Metastatic Liver Carcinoma in the Lung (tissue), 2 donors: ENCODE data around the gene ULBP1.

DNA sequence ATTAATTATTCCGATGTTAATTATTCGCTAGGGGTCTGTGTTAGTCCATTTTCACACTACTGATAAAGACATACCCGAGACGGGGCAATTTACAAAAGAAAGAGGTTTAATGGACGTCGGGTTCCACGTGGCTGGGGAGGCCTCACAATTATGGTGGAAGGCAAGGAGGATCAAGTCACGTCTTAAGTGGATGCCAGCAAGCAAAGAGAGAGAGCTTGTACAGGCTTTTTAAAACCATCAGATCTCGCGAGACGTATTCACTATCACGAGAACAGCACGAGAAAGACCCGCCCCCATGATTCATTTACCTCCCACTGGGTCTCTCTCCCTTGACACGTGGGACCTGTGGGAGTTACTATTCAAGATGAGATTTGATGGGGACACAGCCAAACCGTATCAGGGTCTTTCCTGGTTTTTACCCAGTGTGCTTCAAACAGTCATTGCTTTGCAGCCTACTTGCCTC is 108.0 kb downstream of the UST start:
- PRO-cap, 2 experiments, result no peak in any of the 2 experiments

- PRO-cap, 2 experiments, result no peak in any of the 2 experiments
Observed at GRCh38 chr6:149019017-149019461, 272.2 kb downstream of the UST start.

DNA sequence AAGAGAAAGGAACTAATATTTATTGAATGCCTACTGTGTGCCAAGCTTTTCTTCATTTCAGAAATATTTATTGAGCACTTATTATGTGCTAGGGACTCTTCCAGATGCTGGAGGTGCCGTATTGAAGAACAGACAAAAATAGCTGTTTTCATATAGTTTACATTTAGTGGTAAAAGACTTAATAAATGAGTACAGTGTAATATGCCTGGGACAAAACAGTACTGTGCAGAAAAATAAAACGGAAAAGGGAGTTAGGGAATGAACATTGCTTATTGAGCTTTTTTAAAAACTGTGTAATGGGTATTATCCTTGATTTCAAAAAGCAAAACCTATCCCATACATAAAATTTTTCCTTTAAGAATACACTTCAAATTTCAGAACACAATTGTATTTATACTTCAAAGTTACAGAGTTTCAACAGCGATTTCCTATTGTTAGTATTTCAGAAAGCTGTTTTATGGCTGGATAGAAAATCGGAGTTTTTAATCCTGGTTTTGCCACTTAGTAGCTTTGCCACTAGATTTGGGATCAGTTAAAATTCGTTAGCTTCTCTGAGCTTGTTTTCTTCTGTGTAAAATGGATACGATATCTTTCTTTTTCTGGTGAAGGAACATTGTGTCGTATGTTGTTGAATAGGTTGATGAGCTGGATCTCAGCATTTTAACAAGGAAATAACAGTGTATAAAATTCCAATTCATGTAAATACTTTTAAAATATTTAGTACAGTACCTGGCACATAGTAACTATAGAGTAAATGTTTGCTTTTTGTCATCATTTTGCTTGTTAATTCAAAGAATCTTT is 4.7 kb downstream of the TAB2 start:
- PRO-cap, 2 experiments, result no peak in any of the 2 experiments

DNA sequence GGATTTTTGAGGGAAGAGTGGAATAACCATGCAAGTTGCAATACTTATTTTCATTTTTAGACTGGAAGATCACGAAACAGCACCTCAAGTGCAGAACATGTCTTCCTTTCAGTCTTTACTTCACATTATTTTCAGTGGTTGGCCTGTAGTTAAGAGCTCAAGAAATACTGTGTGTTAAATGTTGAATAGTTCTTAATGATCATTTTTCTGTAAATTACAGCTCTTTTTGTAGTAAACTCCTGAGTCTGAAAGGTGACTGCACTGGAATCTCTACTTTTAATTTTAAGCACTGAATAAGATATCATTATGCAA is 5.3 kb downstream of the TAB2 start:
- PRO-cap, 2 experiments, result no peak in any of the 2 experiments

- PRO-cap, 2 experiments, result no peak in any of the 2 experiments
Observed at GRCh38 chr6:149331057-149332275, 14.0 kb downstream of the TAB2 start.

DNA sequence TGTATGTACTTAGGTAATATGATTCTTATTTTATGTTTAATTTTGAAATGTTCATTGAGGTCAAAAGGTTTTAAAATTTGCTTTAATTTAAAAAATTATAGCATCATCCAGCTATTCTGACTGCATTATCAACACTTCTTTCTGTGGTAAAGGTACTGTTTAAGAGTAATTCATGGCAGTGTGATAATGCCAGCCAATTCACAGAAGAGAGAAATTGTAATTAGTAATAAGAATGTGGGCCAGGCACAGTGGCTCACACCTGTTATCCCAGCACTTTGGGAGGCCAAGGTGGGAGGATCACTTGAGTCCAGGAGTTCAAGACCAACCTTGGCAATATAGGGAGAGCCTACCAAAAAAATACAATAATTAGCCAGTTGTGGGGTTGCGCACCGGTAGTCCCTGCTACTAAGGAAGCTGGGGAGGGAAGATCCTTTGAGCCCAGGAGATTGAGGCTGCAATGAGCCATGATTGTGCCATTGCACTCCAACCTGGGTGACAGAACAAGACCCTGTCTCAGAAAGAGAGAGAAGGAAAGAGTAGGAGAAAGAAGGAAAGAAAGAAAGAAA is 30.4 kb downstream of the TAB2 start:
- PRO-cap, 2 experiments, result no peak in any of the 2 experiments

- PRO-cap, 2 experiments, result no peak in any of the 2 experiments
Observed at GRCh38 chr6:149638377-149638661, 10.2 kb downstream of the KATNA1 start.

DNA sequence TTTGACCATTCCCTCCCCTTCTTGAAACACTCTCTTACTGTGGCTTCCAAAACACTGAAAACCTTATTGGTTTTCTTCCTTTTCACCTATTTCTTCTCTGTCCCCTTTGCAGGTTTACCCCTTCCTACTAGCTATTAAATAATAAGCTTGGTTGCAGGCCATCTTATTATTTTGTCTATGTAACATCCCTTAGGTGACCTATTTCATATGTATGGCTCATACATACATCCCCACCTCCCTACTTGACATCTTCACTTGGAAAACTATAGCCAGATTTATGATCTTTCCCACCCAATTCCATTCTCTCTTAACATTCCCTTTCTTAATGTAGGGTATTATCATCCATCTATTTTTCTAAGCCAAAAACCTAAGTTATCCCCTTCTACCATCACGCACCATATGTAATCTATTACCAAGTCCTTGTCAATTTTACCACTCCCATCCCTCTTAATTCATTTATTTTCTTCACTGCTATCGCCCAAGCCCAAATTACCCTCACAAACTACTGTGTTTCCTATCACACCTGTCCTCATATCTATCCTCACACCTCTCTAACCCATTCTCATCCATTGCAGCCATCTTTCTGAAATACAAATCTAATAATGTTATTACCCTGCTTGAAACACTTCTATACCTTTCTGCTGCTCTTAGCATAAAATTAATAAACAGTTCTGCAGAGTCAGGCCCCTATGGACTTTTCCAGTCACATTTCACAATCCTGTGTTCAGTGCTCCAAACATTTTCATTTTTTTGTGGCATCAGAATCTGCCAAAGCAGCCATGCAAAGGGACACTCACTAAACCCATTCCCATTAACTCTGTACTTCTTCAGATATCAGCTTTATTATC is 26.1 kb downstream of the LATS1 start:
- PRO-cap, 2 experiments, result no peak in any of the 2 experiments

- PRO-cap, 2 experiments, result no peak in any of the 2 experiments
Observed at GRCh38 chr6:149819548-149820340, 44.4 kb downstream of the LRP11 start.

DNA sequence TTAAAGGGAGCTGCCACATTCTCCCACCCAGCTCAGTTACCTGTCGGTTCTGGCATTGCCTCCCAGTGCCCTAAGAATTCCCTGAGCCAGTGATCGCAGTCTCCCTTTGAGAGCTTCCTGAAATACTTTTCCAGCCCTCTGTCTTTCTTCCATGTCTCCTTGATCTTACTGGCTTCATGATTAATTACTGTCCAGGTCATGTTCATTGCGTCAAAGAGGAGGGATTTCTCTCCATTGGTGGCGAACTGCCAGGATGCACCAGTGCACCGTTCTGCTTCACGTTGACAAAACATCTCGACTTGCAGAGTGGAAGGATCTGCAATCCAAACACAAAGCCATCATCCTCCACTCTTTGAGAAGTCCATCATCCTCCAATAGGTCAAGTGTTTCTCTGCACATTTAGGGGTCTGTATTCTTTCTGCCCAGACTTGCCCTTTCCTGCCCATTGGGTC is 8.6 kb downstream of the RAET1E start:
- PRO-cap, 2 experiments, result no peak in any of the 2 experiments

GRCh38 chr6:149895634-149896340 is 2.1 kb downstream of the RAET1E start:
- PRO-cap, 2 experiments, result no peak in any of the 2 experiments

- PRO-cap, 2 experiments, result peak in 1 of 2 experiments; most common plus-strand start chr6:149964025 (in 1); most common minus-strand start chr6:149963823 (in 1)
Observed at GRCh38 chr6:149963491-149964328, at the start of gene ULBP1. TSS of gene ULBP1 (plus strand) at chr6:149963943.

GRCh38 chr6:149990758-149991321 is 27.1 kb downstream of the ULBP1 start:
- PRO-cap, 2 experiments, result no peak in any of the 2 experiments

- PRO-cap, 2 experiments, result no peak in any of the 2 experiments
Observed at GRCh38 chr6:150004372-150004589, 21.1 kb downstream of the RAET1L start.

DNA sequence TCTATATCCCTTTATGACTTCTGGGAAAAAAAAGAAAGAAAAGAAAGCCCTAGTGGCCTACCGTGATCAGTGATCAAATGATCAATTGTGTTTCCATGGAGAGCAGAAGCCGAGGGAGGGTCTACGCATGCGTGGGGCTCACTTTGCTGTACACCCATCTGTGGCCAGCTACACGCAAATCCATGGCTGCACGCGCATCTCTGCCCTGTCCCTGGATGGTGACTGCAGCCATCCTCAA is 695 bp upstream of the ULBP3 start:
- PRO-cap, 2 experiments, result no peak in any of the 2 experiments

DNA sequence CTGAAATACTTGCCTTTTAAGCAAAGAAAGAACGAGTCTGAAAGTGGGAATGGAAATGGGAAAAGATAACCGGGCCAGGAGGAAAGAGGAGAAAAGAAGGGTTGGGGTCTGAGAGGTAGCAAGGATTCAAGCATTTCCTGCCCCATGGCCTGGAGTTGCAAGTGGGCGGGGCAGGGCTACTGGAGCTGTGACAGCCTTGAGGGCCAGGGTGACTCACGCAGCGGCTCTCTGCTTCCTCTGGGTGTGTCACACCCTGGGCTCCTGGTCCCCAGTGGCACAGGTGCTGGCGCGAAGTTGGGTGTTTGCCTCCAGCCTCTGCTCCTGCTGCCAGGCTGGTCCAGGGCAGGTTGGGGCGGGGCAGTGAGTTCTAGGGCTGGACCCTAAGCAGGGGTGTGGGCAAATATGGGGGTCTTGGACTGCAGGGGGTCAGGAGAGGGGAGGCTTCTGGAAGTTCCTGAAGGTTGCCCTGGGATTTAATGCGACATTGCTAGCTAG is 3.3 kb upstream of the ULBP3 start:
- PRO-cap, 2 experiments, result no peak in any of the 2 experiments

DNA sequence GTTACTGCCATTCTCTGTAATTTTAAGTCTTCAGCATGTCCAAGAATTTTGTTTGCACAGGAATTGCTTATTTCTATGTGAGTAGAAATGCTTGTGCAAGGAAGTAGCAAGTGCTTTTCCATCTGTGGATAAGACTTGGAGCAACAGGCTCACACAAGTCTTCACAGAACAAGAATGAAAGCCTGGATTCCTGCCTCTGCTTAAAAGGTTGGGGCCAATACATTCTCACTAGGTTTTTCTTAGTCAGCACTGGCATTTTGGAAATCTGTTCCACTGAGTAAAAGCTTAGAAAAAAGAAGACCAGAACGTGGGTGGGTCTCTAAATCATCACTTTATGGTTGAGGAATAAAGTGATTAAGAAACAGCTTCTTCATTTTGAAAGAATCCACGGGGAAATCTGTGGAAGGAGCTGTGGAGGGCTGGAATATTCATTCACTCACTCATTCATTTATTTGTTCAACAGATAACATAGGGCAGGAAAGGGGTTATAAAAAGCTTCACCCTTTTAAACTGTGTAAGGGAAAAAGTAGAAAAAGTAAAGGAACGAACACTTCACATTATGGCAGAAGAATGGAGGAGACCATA is 10.7 kb downstream of the PPP1R14C start:
- PRO-cap, 2 experiments, result no peak in any of the 2 experiments

GRCh38 chr6:150622814-150624029 is 23.5 kb downstream of the PLEKHG1 start:
- PRO-cap, 2 experiments, result no peak in any of the 2 experiments

- PRO-cap, 2 experiments, result no peak in any of the 2 experiments
Observed at GRCh38 chr6:150679740-150680291, 80.1 kb downstream of the PLEKHG1 start.

DNA sequence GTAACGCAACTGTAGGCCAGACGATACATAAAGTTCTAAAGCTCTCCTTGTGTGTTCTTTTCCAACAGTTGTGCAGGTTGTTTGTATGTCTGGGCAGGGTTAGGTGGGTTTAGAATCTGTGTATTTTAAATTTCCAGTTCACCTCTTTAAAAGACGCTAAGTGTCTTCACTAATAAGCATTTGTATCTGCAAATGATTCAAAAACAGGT is 98.9 kb downstream of the PLEKHG1 start:
- PRO-cap, 2 experiments, result no peak in any of the 2 experiments